ENCODE measurements around a stretch of chr2.

DNA sequence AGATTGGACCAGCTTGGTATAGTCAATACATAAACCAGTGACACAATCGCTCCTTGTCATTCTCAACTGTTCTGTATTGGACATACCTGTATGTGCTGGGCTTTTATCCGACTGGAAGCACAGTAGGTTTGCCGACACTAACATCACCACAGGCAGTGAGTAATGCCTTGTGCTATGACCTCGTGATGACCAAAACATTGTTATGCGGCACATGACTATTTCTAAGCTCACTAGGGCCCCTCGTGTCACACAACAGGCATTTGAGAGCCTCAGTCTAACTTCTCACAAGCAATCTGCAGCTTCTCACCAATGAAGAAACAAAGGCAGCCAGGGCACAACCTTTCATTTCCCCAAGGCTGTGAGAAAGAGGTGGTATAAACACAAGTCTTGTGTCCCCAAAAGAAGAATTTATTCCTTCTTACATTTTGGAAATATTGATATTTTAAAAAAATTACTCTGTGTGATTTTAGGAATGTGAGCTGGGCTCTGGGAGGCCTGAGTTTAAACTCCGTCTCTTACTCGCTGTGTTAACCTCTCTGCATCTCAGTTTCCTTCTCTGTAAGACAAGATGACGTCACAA is 320.7 kb downstream of the AFF3 start:
- PRO-cap = no peak

DNA sequence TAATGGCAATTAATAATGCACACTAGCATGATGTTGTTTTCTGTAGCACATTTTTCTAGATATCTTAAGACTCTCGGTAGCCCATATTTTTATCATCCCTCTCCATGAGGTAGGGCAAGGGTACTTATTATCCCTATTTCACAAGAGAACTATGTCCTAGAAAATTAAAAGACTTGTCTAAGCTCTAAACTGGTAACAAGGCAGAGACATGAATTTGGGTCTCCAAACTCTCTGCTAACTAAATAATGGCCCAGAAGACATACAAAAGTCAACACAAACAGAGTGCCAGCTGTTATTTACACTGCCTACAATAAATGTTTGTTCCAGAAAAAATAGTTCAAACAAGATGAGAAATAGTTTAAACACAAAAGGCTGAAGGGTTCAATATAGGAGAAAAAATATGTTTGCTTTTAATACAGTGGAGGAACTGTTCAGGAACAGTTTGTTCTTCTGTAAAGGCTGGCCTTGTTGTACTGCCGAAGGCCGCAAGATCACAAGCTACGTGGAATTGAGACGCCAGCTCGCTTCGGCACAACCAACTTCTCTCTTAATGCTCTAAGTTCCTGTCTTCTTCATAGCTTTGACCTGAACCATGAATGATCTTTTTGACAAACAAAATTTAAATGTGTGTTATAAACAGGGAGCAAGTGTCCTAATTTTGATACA is 74.6 kb downstream of the AFF3 start:
- PRO-cap = no peak

GRCh38 chr2:100110523-100111394 is 31.6 kb downstream of the AFF3 start:
- PRO-cap = no peak

- PRO-cap = unidirectional peak, minus-strand start at chr2:100264049
Observed at GRCh38 chr2:100263931-100264145, 58.5 kb downstream of the LONRF2 start.

DNA sequence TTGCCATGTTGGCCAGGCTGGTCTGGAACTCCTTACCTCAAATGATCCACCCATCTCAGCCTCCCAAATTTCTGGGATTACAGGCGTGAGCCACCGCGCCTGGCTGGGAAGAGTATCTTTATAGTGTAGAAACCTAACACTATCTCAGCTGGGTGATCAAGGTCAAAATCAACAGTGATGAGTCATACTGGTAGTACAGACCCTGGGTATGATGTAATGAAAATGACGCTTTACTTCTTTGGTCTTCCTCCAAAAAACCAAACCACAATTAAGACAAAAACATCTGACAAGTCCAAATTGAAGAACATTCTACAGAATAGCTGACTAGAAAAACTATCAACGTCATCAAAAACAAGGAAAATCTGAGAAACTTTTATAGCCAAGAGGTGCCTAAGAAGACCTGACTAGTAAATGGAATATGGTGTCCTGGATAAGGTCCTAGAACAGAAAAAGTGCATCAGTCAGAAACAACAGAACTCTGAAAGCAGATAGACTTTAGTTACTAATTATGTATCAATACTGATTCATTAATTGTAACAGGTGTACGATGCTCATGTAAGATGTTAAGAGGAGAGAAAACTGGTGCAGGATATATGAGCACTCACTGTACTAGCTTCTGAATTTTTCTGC is 25.4 kb downstream of the PDCL3 start:
- PRO-cap = no peak

DNA sequence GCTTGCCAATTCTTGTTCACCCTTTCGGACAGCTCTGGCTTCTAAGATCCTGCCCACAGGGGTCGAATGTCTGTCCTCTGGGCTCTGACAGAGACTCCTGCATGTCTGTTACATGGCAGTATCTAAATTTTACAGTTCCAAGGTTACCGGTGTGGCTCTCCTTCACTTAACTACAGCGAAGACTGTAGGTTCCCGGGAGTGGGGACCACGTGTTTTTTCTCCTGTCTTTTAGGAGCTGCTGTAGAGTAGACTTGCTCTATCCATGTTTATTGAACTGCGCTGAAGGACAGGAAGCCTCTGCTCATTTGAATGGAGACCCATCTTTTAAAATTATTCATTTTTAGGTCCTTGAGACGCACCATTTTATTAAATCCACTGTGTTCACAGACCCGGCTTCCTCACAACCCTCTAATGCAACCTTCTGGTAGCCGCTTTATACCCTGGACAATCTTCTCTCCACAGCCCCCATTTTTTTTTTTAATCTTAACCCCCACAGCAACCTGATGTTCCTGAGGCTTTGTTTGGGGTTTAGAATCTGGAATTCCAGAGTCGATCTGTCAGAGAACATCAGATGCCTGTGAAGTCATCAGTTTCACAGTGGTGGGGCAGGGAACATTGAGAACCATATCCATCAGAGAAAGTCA is 20.3 kb downstream of the NPAS2 start:
- PRO-cap = no peak

GRCh38 chr2:100887900-100888685 is 68.2 kb downstream of the NPAS2 start:
- PRO-cap = no peak

GRCh38 chr2:100924690-100925602 is 77.1 kb upstream of the RPL31 start:
- PRO-cap = unidirectional peak, minus-strand start at chr2:100924848; bidirectional peak, plus-strand start at chr2:100925159, minus-strand start at chr2:100924898

- PRO-cap = no peak
Observed at GRCh38 chr2:100946127-100946670, 55.9 kb upstream of the RPL31 start.

DNA sequence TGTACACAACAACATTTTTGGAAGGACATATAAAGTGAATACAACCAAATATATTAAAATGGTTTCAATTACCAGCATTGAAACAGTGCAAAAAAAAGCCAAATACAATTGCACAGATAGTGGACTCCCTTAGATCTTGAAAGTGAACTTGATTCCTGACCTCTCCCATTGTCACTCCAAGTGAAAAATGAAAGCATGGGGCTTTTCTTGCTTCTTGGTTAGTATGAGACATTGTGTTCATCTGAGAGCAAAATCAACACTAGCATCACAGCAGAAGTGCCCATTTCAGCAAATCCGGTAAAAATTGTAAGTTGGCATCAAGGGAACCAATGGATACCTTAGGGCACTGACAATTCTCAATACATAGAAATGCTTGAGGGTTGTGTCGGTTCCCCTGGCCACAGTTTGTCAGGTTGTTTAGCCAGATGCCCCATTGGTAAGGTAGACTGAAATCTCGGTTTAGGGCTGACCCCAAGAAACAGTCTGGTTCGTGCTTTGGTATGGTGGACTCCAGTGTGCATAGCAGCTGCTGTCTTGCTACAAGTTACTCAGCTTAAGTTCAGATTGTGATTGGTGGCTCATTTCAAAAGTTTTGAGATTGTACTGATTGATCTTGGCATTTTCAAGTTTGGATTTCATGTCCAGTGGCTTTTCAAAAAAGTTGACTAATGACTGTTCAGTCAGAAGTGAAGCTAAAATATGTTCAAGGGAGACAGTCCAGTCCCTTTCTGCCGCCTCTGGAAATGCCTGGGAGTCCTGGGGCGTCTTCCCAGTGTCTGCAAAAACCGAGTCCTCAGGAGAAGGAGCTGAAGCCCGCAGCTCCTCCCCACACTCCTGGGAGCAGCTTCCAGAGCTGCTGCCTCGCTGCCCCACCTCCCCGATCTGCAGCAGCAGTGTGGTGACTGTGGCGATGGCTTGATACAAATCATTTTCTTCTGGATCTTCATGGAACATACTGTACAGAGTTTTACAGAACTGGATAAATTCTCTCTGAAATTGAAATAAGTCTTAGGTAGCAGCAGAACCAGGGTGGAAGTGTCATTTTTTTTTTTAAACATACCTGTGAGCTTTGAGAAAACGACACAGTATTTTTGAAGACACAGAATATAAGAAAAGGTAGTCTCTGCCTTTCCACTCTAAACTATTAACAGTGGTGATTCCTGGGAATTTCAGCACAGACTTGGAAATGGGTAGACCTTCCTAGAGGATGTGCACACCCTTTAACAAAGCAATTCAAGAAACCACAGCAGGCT is 5.6 kb downstream of the RPL31 start:
- PRO-cap = no peak

DNA sequence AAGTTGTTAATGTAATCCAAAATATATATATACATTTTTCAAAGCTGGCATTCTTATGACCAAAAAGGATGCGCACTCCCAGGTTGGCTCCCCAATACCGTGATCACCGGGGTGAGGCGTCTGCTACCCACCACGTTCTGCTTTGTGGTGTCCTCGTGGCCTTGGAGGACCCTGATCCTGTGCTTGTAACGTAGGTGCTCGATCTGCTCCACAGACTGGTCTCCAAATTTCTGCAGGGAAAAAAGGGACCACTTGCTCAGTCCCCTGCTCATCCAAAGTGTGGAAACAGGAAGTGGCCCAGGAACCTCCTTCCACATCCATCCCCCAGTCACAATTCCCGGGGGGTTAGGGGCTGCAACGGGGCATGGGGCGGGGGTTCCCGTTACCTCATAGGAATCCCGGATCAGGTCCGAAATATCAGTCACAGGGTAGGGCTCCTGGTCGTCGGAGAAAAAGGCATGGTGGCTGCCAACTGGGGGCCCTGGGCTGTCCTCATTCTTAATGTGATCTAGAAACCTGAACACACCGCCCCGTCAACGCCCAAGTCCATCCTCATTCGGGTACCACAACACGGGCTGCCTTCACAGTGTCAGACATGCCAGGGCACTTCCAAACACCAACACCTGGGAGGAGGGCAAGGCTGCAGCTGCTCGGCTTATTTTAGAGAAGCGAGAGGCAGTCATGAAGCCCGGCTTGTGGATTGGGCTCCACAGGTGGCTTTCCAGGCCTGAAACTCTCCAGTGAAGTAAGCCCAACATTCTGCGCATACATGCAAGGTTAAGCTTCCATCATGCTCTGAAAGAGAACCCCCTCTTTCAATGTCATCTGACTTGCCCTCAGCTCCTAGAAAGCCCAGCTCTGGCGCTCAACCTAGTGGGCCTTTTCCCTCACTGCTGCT is 26.1 kb downstream of the RPL31 start:
- PRO-cap = no peak

- PRO-cap = no peak
Observed at GRCh38 chr2:101063241-101063993, 61.3 kb downstream of the RPL31 start.

GRCh38 chr2:101109461-101110251 is 41.5 kb downstream of the TBC1D8 start:
- PRO-cap = no peak

DNA sequence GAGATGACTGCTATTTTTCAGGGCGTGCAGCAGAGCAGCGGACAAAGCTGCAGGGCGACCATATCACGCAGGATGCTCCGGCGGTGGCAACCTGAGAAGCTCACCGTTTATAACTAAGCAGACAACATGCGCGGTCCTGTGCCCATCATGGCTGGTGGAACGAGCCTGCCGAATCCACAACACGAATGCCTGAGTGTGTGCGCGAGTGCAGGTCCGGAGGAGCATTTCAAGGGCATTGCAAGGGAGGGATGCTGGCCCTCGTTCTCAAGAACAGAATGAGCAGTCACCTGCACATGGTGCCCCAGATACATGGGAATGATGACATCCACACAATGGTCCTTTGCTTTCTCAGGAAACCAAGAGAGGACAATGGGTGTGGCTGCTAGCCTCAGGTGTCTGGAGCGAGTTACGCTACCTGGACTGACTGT is 39.9 kb downstream of the TBC1D8 start:
- PRO-cap = no peak

GRCh38 chr2:101139142-101140133 is 11.7 kb downstream of the TBC1D8 start:
- PRO-cap = no peak

DNA sequence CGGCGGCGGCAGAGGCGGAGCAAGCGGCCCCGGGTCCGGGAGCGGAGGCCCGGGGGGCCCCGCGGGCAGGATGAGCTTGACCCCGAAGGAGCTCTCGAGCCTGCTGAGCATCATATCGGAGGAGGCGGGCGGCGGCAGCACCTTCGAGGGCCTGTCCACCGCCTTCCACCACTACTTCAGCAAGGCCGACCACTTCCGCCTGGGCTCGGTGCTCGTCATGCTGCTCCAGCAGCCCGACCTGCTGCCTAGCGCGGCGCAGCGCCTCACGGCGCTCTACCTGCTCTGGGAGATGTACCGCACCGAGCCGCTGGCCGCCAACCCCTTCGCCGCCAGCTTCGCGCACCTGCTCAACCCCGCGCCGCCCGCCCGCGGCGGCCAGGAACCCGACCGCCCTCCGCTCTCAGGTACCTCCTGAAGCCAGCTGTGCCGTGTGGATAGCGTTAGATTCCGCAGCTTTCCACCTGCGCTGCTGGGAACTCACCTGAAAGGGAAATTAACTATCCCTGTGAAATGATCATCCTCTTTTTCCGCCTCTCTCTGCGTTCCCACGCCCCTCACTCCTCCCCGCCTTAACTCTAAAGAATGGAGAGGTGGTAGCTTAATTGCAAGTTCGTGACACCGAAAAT is 502 bp downstream of the CNOT11 start:
- PRO-cap = bidirectional peak, plus-strand start at position 113 of the sequence, minus-strand start at position 63 of the sequence; bidirectional peak, plus-strand start at position 192 of the sequence, minus-strand start at position 219 of the sequence

DNA sequence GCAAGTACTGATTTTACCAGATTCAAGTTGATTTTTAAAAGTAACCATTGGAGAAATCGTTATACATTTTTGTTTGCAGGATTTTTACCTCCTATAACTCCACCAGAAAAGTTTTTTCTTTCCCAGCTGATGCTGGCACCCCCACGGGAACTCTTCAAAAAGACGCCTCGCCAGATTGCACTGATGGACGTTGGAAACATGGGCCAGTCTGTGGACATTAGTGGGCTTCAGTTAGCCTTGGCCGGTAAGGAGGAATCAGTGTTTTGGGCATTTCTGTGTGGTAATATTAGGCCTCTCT is 5.0 kb downstream of the CNOT11 start:
- PRO-cap = no peak

DNA sequence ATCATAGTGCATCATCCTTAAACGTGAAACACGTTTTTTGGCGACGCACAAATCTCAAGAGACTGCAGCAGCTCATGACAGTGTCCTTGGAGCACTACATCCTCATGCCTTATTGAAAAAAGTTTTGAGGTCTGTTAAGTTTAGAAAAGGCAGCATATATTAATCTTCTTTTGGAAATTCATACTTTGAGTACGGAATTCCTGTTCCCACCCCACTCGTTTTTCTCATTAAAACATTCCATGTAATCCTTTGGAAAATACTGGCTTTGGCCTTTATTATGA is 15.7 kb downstream of the CNOT11 start:
- PRO-cap = no peak

GRCh38 chr2:101272368-101273460 is 20.0 kb downstream of the CNOT11 start:
- PRO-cap = unidirectional peak, minus-strand start at chr2:101273046

DNA sequence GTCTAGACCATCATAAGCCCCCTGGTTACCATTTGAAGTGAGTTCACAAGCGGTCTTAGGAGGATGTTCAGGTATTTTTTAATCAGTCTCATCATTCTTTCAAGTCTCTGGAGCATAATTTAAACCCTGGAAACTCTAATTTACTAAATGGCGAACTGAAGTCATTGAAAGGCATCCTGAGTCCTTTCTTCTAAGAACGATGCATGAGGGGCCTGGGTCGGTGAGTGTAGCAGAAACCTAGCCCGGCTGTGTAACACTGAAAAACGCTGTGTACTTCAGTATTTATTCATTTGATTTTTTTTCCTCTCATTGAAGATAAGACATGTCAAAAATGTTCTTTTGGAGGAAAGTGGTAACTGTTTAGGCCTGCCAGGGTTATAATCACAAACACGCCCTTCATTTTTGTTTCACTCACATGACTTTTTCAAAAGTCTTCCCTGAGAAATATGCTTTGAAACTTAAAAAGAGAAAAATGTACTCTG is 1.8 kb downstream of the RFX8 start:
- PRO-cap = no peak